Thoracic aorta endothelial cell (primary cell): ENCODE measurements around a stretch of chr15.

GRCh38 chr15:92907722-92908794 is 7.9 kb downstream of the CHD2 start:
- CAGE, long polyA plus RNA: no peak

DNA sequence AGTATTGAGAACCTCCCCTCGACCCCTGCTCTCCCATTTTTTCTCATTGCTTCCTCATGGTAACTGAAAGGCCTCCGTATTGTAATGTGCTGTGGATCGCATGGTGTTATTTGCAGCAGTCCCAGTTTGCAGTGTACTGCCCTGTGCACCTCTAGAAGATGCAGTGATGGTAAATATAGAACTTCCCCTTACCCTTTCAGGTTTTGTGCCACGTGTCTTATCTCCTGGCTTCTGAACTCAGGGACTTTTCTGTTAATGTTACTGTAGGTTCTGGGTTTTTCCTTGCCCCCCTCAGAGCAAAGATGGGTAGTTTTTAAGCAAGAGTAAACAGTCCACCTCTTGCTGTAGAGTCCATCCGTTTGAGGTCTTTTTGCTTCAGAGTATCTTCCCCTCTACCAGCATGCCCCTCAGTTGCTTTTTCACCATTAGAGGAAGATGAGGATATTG is 22.3 kb downstream of the CHD2 start:
- CAGE, long polyA plus RNA: no peak

DNA sequence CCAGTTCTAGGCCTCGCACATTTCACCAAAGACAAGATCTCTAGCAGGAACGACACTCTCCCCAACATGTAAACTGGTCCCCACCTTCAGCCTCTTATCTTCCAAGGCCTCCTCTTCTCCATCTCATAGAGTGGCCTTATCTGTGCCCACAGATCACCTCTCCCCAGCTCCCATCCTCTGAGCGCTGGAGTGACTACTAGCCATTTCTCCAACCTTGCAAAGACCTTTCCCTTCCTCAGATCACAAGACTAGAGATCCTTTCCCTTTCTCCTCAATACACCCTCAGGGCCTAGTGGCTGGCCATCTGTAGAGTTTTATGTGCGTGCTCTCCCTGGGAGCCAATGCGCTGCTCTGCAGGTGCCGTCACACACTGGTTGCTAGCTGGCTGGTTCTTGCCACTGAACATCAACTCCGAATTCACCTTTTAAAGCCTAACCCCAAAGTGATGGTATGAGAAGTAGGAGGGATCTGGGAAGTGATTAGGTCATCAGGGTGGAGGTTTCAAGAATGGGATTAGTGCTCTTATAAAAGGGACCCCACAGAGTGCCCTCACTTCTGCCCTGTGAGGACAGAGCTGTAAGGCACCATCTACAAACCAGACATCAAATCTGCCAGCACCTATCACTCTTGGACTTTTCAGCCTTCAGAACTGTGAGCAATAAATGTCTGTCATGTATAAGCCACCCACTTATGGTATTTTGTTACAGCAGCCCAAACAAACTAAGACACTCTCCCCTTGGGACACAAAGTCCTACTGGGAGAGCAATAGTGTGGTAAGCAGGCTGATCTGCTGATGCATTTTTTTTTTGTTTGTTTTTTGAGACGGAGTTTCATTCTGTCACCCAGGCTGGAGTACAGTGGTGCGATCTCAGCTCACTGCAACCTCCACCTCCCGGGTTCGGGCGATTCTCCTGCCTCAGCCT is 20.4 kb downstream of the RGMA start:
- CAGE, long polyA plus RNA: no peak

- CAGE, long polyA plus RNA: no peak
Observed at GRCh38 chr15:93070092-93070514, 18.9 kb downstream of the RGMA start.

DNA sequence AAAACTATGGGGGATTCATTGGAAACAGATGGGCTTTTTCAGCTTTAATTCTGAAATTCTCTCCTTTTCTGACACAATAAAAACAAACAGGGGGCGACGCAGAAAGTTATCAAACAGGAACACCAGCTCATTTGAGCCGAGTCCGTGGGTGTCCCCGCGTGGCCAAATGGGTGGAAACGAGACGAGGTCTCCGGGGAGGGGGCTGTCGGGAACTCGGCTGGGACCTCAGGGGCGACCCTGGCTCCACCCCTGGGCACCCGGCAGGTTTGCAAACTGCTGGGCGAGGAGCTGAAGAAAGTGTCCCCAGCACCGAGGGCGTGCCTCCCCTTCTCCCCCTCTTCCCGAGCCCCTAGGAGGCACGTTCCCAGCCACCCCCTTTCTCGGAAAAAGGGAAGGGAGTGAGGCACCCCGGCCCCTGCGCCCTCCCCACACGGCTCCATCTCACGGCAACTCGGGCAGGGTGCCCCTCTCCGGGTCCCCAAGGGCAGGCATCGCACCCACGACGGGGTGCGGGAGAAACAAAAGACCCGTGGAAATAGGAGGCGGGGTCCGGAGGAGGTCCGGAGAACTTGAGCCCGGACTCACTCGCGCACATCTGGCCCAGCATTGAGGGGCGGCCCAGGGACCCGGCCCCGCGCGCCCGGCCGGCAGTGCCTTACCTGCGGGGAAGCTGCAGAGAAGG is 16.6 kb downstream of the RGMA start:
- CAGE, long polyA plus RNA: no peak

GRCh38 chr15:93087691-93088301 is 1.2 kb downstream of the RGMA start:
- CAGE, long polyA plus RNA: no peak

DNA sequence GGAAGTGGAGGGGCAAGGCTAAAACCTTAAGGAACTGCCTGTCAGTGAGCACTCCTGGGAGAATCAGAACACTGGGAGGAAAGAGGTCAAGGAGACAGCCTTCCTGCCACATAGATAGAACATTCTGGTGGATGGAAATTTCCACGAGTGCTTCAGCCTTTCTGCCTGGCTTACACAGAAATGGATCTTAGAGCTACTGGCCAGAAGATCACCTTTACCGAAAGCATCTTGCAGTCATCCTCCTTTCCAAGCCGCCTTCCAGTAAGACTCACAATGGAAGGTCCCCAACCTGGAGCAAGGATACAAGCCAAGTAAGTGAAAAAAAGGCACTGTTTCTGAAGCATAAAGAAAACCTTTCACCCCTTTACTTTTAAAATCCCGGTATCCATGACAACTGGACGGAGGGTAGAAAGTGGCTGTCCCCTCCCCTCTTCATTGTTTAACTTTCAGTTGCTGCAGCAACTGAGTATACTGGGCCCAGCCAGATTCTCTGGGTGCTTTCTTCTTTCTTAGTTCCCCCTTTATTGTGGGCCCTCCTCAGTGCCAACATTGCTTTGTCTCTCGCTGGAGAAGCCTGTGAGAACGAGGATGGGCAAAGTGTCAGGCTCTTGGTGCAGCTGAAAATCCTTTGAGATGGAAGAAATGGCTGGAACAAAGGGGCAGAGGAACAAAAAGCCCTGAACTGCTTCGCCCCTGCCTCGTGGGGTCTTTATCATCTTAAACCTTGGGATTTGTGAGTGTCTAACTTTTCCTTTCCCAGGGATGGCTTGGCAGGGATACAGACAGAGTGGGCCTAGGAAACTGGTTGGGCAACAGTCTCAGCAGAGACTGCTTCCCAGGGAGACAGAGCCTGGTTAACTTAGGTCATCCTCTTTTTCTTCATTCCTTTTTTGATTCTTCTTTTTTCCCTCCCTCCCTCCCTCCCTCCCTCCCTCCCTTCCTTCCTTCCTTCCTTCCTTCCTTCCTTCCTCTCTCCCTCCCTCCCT is 223.9 kb upstream of the RGMA start:
- CAGE, long polyA plus RNA: no peak

GRCh38 chr15:94263396-94264035 is 32.2 kb downstream of the MCTP2 start:
- CAGE, long polyA plus RNA: no peak

GRCh38 chr15:94314811-94315116 is 83.4 kb downstream of the MCTP2 start:
- CAGE, long polyA plus RNA: no peak

DNA sequence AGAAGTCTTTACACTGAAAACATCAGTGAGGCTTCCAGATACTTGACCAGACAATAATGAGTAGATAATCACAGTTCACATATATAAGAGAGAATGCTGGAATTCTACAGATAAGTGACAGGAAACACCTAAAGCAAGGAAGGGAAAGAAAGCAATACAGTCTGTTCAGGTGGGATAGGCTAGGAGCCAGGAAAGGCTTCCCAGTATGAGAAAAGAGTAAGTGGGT is 253.0 kb downstream of the MCTP2 start:
- CAGE, long polyA plus RNA: no peak

DNA sequence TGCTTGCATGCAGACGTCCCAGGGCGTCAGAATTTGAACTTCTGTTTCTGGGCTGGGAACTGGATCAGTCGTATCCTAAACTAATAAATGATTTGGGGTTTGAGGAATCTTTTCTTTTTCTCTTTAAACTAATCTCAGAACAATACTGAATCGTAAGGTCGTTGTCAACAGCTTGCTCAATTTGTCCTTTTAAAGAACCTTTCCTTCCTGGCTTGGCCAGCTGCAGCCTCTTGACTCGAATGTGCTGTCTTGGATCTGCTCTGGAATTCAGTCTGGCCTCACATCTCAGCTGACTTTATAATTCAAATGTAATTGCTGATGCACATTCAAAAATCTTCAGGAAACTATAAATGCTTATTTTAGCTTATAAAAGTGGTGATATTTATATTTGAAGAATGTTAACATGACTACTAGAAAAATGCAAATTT is 1035.0 kb downstream of the MCTP2 start:
- CAGE, long polyA plus RNA: no peak

DNA sequence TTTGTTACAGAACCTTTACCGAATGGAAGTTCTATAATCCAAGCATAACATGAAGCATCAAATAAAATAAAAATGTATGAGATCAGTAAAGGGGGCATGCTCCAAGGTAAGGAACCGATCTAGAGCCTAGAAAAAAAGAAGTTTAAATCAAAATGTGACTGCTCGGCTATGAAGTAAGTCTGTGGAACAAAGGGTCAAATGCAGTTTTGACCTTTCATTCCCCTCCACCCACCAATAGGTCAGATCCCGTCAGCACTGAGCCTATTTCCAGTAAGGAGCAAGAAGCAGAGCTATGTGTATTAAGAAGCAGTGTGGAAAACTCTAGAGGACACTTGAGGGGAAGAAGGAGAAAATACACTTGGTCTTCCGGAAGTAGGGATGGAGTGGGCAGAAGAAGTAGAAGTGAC is 888.5 kb upstream of the NR2F2 start:
- CAGE, long polyA plus RNA: no peak

- CAGE, long polyA plus RNA: no peak
Observed at GRCh38 chr15:95684372-95685431, 645.8 kb upstream of the NR2F2 start.

- CAGE, long polyA plus RNA: no peak
Observed at GRCh38 chr15:96042818-96043371, 287.6 kb upstream of the NR2F2 start.

DNA sequence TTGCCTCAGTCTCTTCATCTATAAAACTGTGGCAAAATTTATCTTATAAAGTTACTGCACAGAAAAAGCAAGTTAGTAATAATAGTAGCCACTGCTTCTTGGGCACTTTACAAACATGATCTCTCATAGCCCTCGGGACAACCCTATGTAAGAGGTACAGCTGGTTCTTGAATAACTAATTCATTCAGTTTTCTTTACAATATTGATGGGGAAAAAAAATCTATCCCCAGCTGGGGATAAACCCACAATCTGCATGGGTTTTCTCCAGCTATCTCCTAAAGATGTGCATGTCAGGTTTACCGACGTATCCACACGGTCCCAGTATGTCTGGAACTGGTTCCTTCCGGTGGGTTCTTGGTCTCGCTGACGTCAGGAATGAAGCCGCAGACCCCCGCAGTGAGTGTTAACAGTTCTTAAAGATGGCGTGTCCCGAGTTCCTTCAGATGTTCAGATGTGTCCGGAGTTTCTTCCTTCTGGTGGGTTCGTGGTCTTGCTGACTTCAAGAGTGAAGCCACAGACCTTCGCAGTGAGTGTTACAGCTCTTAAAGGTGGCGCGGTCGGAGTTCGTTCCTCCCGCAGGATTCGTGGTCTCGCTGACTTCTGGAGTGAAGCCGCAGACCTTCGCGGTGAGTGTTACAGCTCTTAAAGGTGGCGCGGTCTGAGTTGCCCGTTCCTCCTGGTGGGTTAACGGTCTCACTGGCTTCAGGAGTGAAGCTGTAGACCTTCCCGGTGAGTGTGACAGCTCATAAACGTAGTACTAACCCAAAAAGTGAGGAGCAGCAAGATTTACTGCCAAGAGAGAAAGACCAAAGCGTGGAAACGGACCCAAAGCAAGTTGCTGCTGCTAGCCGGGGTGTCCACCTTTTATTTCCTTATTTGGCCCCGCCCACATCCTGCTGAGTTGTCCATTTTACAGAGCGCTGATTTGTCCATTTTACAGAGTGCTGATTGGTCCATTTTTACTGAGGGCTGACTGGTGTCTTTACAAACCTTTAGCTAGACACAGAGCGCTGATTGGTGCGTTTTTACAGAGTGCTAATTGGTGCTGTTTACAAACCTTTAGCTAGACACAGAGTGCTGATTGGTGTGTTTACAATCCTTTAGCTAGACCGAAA is 195.1 kb upstream of the NR2F2 start:
- CAGE, long polyA plus RNA: no peak

GRCh38 chr15:96277307-96277668 is 53.2 kb upstream of the NR2F2 start:
- CAGE, long polyA plus RNA: no peak

DNA sequence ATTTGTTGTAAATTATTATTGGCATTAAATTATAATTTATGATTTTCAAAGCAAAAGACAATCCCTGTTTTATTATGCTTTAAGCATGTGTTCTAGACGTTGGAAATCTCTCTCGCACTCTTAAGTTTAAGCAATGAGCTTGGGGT is 9.6 kb downstream of the NR2F2 start:
- CAGE, long polyA plus RNA: no peak

GRCh38 chr15:96344819-96345015 is 14.2 kb downstream of the NR2F2 start:
- CAGE, long polyA plus RNA: no peak

DNA sequence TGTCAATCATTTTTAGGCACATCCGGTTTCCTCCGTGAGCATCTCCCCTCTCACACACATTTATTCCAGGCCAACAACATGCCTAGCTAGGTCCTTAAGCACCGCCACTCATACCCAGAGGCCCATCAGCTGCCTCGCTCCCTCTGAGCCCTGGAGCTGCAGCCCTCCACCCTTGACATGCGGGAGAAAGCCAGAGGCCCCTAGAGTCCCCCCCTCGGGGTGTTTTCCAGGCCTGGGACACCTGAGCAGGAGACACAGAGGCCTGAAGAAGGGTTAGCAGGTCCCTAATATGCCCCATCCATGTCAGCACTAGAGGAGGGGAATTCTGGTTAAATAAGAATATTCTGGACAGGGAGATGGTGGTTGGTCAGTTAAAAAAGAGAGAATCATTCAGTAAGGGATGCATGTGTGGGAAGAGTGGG is 22.3 kb downstream of the NR2F2 start:
- CAGE, long polyA plus RNA: no peak

DNA sequence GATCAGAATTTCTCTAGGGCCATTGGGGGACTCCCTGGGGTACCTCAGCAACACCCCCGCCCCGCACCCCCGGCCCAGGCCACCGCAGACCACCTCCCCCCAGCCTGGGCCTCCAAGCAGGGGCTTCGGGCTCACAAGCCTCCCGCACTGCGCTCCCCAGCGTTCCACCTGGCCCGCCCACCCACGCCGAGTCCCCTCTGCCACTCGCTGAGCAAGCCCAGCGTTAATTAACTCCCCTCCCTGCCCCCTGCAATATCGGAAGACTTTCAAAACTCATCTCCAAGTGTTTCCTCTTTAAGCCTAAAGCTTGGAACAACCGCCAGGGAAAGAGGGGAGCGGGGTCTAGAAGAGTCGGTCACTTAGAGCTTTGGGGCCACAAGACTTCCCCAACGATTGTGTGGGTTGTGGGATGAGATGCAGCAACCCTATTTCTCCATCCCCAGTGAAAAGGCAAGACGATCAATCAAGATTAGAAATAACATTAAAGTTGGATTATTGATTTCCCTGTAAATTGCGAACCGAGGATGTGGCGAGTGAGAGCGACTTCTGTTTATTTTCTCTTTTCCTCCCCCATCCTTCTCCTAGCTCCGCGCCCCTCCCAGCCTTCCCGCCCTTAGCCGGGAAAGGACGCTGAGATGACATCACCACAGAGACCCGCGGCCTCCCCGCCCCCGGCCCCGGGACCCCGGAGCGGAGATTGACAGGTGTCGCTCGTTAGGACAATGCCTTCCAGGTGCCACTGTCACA is 30.2 kb downstream of the NR2F2 start:
- CAGE, long polyA plus RNA: no peak